ENCODE measurements around a stretch of chr22.

DNA sequence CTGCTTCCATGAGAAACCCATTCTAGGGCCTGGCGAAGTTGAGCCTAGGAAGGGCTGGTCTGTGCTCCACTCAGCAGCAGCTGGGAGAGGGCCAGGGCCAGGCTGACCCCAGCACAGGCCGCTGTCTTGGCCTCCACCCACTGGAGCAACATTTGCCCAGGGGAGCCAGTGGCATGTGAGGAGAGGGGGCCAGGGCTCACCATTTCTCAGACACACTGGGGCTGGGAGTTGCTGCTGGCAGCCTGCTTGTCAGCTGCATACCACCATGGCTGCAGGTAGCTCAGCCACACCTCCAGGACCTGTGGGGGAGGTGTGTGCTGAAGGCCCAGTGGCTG is 98.5 kb downstream of the MED15 start:
- PRO-cap, 4 experiments, result no peak in any of the 4 experiments
- RAMPAGE, long total RNA, 2 experiments, result no peak in any of the 2 experiments

GRCh38 chr22:20810611-20811156 is 36.8 kb downstream of the SERPIND1 start:
- PRO-cap, 4 experiments, result no peak in any of the 4 experiments
- RAMPAGE, long total RNA, 2 experiments, result no peak in any of the 2 experiments

DNA sequence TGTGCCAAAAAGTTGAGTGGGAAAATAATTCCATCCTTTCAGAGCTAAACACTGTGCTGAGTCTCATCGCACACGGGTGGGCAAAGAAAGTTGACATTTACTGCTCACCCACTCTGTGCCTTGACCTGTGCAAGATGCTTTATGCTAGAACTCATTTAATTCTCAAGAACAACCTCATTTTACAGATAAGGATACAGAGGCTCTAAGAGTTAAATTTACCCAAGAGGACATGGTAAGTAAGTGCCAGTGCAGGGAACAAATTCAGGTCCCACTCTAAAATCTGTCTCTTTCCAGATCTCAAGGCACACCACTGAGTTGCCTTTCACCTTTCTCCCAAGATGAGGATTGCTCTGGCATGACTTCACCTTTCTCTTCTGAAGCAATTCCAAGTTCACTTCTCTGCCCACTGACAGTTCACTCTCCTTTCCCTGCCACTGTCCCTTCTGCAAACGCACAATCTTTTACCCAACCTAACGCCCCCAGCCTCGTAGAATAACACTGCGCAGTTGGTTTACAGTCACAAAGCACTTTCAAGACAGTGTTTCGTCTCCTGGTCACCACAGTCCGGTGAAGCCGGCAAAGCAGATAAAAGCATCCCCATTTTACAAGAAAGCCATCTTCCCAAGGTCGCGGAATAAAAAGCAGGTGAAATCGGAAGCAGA is 947 bp downstream of the PI4KA start:
- PRO-cap, 4 experiments, result no peak in any of the 4 experiments
- RAMPAGE, long total RNA, 2 experiments, result no peak in any of the 2 experiments

- PRO-cap, 4 experiments, result no peak in any of the 4 experiments
- RAMPAGE, long total RNA, 2 experiments, result start-site peak on the plus strand in 1 of 2 experiments, at chr22:21000178-21000203 at its widest, 12 reads per replicate
These were observed 1.6 kb downstream of the THAP7 start for GRCh38 chr22:20999964-21001070.

DNA sequence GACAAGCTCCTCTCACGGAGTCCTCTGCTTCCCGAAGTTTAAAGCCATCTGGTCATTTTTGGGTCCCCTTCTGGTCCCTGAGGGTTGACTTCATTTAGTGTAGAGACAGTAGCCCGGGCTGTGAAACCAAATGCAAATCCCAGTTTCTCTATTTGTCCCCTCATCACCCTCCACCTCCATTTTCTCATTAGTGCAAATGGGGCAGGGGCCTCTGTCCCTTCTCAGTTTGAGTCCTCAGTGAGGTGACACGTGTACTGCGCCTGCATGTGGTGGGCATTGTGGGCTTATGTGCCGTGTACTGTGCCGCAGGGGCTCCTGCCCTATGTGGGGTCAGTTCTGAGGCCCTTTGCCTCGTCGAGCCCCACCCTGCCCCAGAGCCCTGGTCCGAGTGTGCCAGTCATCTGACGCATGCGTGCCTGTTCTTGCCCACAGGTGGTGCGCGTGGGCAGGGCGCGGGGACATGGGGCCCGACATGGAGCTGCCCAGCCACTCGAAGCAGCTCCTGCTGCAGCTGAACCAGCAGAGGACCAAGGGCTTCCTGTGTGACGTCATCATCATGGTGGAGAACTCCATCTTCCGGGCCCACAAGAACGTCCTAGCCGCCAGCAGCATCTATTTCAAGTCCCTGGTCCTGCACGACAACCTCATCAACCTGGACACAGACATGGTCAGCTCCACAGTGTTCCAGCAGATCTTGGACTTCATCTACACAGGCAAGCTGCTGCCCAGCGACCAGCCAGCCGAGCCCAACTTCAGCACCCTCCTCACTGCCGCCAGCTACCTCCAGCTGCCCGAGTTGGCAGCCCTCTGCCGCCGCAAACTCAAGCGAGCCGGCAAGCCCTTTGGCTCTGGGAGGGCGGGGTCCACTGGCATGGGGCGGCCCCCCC is 22.5 kb upstream of the TMEM191C start:
- PRO-cap, 4 experiments, result no peak in any of the 4 experiments
- RAMPAGE, long total RNA, 2 experiments, result no peak in any of the 2 experiments

DNA sequence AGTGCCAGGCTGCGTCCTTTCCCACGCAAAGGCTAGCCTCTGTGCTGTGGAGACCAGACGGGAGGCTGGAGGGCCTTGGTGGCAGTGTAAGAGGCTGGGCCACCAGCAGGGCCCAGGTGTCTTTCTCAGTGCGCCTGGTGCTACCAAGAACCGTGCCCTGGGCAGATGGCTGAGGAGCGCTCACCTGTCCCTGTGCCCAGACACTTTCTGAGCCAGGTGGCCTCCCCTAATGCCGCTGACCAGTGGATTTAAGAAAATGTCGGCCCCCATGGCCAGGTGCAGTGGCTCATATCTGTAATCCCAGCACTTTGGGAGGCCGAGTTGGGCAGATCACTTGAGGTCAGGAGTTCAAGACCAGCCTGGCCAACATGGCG is 11.4 kb upstream of the TMEM191C start:
- PRO-cap, 4 experiments, result no peak in any of the 4 experiments
- RAMPAGE, long total RNA, 2 experiments, result no peak in any of the 2 experiments

DNA sequence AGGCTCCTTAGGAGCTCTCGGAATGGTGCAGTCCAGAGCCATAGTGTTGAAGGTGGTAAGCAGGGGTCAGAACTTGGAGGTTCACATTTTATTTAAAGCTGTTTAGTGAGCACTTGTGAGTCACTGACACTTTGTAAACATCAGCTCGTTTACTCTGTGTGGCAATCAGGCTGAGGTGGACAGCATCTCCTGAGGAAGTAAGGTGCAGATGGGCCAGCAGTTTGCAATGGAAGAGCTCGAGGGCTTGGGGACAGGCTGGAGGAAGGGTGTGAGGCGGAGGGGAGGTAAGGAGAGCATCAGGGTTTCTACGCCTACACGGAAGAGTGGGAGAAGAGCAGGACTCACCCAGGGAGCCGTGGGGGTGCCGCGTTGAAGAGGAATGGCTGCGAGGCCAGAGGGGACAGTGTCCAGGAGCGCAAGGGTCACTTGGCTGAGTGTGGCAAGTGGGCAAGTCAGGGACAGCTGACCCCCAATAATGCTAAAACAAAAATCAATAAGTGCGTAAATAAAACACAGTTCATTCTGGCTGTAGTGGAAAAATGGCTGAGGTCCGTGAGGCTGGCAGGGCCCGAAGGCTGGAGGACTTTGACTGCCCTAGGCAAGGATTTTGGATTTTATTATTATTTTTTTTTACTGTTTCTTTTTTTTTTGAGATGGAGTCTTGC is 9.9 kb upstream of the TMEM191C start:
- PRO-cap, 4 experiments, result no peak in any of the 4 experiments
- RAMPAGE, long total RNA, 2 experiments, result no peak in any of the 2 experiments

DNA sequence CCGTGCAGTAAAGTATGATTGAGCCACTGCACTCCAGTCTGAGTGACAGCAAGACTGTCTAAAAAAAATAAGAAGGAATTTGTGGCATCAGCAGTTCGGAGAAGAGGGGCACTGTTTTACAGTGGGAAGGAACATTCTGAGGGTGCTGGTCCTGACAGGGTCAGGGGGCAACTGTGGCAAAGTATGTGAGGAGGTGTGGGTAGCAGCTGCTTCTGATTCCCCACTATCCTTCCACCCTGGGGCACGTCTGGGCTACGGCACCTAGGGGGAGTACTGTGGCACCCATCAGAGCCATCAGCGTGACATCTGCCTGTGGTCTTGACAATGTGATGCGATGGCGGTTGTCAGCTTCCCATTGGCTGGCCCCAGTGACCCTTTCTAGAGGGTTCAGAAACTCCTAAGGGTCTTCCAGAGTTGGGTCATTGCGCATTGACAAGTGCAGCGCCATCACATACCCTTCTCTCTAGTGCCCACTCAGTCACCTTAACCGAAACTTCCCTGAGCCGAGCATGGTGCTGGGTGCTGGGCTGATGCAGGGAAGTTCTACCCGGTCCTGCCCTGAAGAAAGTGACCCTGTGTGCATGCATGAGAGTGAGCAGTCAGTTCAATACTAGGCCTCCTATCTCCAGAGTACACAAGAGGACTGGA is 9.3 kb downstream of the YDJC start:
- PRO-cap, 4 experiments, result no peak in any of the 4 experiments
- RAMPAGE, long total RNA, 2 experiments, result no peak in any of the 2 experiments

DNA sequence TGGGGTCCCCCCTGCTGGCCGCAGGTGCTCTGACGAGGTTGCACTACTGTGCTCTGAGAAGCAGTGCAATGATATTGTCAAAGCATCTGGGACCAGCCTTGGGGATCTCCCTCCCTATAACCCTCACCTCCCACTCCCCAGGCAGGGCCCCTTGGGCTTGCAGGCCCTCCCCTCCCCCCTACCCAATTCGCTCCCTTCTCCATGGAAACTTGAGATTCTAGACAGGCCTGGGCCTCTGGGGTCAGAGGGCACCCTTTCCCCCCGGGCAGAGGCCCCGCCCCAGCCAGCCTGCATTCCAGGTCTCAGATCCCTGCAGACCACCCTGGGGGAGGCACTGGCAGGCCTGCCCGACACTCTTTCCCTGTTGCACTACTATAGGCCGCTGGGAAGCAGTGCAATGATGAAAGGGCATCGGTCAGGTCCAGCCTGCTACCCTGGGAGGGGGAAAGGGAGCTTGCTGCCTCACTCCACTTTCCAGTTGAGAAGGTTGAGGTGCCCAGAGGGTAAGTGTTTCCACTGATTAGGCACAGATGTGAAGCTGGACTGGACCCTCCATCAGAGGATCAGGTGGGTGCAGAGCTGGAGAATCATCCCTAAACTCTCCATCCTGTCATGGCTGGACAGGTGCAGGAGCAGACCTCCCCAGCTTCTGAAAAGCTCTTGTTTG is 11.0 kb downstream of the SDF2L1 start:
- PRO-cap, 4 experiments, result no peak in any of the 4 experiments
- RAMPAGE, long total RNA, 2 experiments, result no peak in any of the 2 experiments

DNA sequence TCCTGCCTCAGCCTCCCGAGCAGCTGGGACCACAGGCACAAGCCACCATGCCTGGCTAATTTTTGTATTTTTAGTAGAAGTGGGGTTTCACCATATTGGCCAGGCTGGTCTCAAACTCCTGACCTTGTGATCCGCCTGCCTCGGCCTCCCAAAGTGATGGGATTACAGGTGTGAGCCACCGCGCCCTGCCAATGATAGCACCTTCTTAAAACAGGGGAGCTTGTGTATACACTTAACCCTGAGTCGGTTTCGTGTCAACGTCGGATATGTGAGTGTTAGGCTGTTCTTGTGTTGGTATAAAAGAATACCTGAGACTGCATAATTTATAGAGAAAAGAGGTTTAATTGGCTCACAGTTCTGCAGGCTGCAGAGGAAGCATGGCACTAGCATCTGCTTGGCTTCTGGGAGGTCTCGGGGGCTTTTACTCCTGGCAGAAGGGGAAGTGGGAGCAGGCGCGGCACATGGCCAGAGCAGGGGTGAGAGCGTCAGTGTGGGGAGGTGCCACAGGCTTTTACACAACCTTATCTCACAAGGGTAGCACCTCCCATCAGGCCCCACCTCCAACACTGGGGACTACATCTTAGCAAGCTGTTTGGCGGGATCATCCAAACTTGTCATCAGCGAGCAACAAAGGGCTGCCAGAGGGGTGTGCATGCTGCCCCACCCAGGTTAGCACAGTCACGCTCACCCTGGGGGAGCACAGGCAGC is 18.7 kb upstream of the YPEL1 start:
- PRO-cap, 4 experiments, result no peak in any of the 4 experiments
- RAMPAGE, long total RNA, 2 experiments, result no peak in any of the 2 experiments

GRCh38 chr22:21762244-21762847 is 26.8 kb upstream of the YPEL1 start:
- PRO-cap, 4 experiments, result no peak in any of the 4 experiments
- RAMPAGE, long total RNA, 2 experiments, result no peak in any of the 2 experiments

- PRO-cap, 4 experiments, result no peak in any of the 4 experiments
- RAMPAGE, long total RNA, 2 experiments, result no peak in any of the 2 experiments
These were observed 41.4 kb upstream of the YPEL1 start for GRCh38 chr22:21776906-21777436.

DNA sequence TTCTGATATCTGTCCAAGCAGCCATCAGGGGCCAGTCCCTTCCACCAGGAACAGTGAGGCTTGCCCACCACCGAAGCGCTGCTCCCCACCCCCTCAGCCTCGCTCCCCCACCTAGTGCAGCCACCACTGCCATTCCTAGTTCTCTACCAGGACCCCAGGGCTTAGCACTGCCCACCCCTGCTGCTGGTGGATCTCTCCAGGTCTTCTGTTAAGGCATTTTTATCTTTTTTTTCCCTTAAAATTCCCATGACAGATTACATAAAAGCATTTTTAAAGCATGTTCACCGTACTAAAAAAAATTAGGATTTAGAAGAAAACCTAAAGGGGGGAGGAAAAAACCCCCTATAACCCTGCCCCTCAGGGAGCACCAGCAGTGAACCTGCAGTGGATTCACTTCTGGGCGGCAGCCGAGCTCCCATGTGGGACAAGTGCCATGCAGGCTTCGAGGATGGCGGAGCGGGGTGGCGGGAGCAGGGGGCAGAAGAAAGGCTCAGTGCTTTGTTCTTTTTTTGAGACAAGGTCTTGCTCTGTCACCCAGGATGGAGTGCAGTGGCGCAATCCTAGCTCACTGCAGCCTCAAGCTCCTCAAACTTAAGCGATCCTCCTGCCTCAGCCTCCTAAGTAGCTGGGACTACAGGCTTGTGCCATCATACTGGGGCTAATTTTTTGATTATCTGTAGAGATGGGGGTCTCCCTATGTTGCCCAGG is 34.3 kb downstream of the PPM1F start:
- PRO-cap, 4 experiments, result peak in 4 of 4 experiments; most common plus-strand start position 449 of the sequence (in 4)
- RAMPAGE, long total RNA, 2 experiments, result no peak in any of the 2 experiments

- PRO-cap, 4 experiments, result no peak in any of the 4 experiments
- RAMPAGE, long total RNA, 2 experiments, result no peak in any of the 2 experiments
These were observed 15.3 kb downstream of the PPM1F start for GRCh38 chr22:21937389-21937723.

DNA sequence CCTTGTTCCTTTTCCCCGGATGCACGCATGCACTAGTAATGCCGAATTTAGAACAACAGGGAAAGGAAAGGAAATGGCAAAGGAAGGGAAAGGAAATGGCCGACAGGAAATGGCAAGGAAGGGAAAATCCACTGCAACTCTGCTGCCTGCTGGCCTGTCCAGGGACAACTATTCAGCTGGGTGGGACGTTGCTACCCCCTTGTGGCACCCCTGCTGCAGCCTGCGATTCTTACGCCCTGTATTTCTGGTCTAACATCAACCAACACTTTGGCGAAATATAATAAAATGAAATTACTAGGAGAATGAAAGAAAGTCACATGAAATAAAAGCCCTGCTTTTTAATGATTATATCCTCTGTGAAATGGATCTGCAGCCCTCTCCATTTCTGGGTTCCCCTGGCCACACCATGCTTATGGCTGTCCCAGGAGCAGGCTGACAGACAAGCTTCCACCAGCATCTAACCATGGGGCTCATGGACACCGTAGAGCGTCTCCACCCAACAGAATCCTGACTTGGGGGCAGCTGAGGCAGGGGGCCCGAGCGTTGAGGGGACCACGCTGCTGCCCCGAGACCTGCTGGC is 14.0 kb downstream of the PPM1F start:
- PRO-cap, 4 experiments, result no peak in any of the 4 experiments
- RAMPAGE, long total RNA, 2 experiments, result no peak in any of the 2 experiments

GRCh38 chr22:21940430-21941074 is 12.1 kb downstream of the PPM1F start:
- PRO-cap, 4 experiments, result peak in 1 of 4 experiments; most common minus-strand start chr22:21940699 (in 1)
- RAMPAGE, long total RNA, 2 experiments, result no peak in any of the 2 experiments

GRCh38 chr22:22085658-22086187 is 103.1 kb upstream of the TOP3B start:
- PRO-cap, 4 experiments, result no peak in any of the 4 experiments
- RAMPAGE, long total RNA, 2 experiments, result no peak in any of the 2 experiments

- PRO-cap, 4 experiments, result no peak in any of the 4 experiments
- RAMPAGE, long total RNA, 2 experiments, result no peak in any of the 2 experiments
These were observed 40.7 kb downstream of the VPREB1 start for GRCh38 chr22:22284919-22286101.

DNA sequence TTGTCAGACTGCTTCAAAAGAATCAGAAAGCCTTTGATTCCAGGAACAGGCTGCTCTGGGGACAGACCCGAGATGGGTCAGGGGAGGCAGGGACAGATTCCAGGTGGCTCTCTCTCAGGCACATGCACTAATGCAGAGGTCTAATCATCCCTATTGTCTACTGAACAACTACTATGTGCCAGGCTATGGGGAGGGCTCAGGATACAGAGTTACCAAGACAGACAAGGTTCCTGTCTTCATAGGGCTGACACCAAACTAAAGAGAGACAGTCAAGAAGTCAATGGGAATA is 103.7 kb downstream of the VPREB1 start:
- PRO-cap, 4 experiments, result no peak in any of the 4 experiments
- RAMPAGE, long total RNA, 2 experiments, result no peak in any of the 2 experiments

GRCh38 chr22:22357195-22357951 is 112.8 kb downstream of the VPREB1 start:
- PRO-cap, 4 experiments, result no peak in any of the 4 experiments
- RAMPAGE, long total RNA, 2 experiments, result no peak in any of the 2 experiments

Data from right lobe of liver (tissue), 4 donors.